ENCODE measurements around the genes TET2, GSTCD and TBCK.

DNA sequence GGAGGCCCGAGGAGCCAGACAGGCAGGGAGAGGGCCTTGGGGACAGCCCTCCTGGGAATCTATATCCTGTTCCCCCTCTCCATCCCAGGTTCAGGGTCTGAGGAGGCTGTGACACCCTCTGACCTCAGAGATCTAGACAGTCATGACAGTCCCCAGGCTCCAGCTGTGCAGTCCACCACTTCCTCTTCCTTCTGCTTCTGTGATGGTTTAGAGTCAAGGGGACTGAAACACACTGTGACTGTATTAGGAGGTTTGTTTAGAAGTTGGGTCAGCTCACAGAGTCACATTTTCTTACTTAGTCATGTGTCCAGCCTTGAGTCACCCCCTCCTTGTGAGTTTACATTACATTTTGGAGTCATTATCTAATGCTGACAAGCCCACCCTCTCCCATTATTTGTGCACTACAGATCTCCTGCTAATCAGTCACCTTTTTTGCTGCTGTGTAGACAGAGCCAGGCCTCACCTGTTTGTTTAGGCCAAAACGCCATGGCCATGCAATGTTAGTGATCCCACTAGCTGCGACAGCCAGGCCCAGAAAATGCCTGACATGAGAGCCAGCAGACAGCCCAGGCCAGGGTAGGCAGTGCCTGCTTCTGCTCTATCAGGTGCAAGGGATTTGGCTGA is 26.0 kb downstream of the MANBA start:
- PRO-cap, 2 experiments, result no peak in any of the 2 experiments

- PRO-cap, 2 experiments, result peak in 2 of 2 experiments; most common minus-strand start chr4:102792018 (in 2)
Observed at GRCh38 chr4:102791084-102792174, 30.7 kb upstream of the MANBA start.

DNA sequence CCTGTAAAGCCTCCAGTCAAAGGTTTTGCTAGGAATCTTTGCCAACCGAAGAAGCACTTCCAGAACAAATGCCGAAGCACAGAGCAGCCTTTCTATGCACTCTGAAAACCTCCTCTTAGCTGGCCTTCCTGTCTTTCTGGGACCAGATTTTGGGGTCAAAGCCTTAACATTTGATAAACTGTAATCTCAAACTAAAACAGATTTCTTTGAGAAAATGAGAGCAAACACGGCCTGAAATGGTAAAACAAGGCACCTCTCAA is 534 bp downstream of the BDH2 start:
- PRO-cap, 2 experiments, result no peak in any of the 2 experiments

DNA sequence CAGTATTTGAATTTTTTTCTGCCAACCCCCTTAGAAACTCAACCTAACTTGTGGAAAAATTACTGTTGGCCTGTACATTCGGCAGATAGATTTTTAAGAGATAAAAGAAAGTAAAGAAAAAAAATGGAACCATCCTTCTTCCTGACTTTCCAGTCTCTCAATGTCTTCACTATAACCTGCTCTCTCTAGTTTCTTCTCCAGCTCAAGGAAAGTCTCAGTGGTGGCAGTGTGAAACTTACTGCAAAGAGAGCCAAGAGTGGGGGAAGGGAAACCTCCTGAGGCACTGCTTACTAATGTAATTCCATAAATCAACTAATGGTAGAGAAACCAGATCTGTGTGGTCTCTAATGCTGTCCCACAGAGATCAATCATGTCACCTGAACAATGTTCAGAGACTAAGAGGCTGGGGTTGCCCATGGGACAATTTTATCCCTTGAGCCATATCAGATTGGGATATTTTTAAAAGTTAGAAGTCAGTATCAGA is 7.7 kb downstream of the CXXC4 start:
- PRO-cap, 2 experiments, result no peak in any of the 2 experiments

- PRO-cap, 2 experiments, result no peak in any of the 2 experiments
Observed at GRCh38 chr4:104591693-104592039, 97.0 kb upstream of the CXXC4 start.

DNA sequence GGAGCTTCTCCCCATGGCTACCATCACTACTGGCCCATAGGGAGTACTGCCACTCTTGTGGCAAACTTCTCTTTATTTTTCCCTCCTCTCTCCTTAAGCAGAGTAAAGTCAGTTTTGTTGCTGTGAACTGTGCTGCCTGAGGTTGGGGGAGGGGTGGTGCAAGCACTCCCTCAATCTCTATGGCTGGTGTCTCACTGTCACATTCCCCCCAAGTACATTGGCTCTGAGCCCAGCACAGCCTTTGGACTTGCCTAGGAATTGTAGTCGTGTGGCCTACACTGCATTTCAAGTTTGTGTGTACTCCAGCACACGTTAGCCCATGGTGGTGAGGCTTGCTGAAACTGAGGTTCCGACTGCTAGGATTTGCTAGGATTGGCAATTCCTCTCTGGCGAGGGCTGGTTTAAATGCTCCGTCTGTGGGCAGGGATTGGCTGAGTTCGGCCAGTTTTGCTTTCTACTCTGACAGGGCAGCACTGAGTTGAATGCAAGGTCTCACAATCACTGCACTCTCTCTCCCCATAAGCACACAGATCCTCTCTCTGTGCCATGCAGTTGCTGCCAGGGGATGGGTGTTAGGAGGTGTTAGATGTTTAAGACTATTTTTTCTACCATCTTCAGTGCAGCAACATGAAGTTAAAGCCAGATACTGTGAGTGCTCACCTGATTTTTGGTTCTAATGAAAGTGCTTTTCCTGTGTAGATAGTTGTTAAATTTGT is 121.8 kb upstream of the CXXC4 start:
- PRO-cap, 2 experiments, result no peak in any of the 2 experiments

GRCh38 chr4:105146591-105147020 is at the start of gene TET2:
Gene TET2, plus strand, starts transcription at chr4:105146876.
- PRO-cap, 2 experiments, result peak in 2 of 2 experiments; most common plus-strand start chr4:105146876 (in 1); most common minus-strand start chr4:105146817 (in 2)

- PRO-cap, 2 experiments, result no peak in any of the 2 experiments
Observed at GRCh38 chr4:105558243-105558589, 5.8 kb downstream of the ARHGEF38 start.

DNA sequence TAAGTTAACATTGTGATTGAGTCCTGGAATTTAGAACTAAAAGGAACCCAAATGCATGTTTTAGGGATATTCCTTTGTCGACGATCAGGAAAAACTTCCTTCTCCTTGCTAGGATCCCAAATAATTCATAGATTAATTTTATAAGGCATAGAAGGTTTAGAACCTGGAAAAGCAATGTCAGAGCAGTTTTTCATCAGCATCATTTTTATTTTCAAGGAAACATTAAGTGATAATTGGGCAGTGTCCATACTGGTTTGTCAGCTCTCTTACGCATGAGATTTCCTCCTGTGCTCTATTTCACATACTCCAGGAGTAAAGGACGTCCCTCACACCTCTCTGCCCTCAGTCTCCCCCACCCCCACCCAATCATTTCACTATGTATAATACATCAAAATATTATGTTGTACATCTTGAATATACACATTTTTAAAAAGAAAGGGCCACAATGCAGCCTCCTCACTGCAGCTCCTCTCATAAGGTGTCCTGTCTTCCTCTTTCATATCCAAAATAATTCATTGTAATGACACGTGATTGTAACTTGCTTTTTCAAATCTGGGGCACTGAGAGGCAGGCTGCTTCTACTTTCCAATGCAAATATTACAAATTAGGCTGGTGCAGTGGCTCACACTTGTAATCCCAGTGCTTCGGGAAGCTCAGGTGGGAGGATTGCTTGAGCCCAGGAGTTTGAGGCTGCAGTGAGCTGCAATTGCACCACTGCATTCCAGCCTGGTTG is 34.3 kb downstream of the ARHGEF38 start:
- PRO-cap, 2 experiments, result no peak in any of the 2 experiments

GRCh38 chr4:105708577-105709388 is at the start of gene GSTCD:
Gene GSTCD, plus strand, starts transcription at chr4:105708784.
- PRO-cap, 2 experiments, result peak in 2 of 2 experiments; most common plus-strand start chr4:105708843 (in 1); most common minus-strand start chr4:105708661 (in 1)

DNA sequence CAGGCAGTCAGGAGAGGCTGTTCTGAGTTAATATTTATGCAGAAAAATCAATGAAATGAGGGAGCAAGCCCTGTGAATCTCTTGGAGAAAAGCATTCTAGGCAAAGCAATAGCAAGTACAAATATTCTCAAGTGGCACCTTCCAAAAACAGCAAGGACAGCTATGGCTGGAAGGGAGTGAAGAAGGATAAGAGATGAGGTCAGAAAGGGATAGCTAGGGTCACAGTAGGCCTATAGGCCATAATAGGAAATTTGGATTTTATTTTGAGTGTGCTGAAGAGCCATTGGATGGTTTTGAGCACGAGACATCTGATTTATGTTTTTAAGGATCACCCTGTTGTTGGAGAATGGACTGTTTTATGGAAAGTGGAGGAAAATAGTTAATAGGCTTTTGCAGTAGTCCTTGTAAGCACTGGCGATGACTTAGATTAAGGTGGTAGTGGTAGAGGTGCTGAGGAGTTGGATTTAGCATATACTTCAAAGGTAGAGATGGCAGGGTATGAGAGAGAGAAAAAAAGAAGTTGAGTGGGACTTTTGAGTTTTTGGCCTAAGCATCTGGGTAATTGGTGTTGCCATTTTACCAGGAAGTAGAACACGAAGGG is 3.8 kb downstream of the GSTCD start:
- PRO-cap, 2 experiments, result no peak in any of the 2 experiments

DNA sequence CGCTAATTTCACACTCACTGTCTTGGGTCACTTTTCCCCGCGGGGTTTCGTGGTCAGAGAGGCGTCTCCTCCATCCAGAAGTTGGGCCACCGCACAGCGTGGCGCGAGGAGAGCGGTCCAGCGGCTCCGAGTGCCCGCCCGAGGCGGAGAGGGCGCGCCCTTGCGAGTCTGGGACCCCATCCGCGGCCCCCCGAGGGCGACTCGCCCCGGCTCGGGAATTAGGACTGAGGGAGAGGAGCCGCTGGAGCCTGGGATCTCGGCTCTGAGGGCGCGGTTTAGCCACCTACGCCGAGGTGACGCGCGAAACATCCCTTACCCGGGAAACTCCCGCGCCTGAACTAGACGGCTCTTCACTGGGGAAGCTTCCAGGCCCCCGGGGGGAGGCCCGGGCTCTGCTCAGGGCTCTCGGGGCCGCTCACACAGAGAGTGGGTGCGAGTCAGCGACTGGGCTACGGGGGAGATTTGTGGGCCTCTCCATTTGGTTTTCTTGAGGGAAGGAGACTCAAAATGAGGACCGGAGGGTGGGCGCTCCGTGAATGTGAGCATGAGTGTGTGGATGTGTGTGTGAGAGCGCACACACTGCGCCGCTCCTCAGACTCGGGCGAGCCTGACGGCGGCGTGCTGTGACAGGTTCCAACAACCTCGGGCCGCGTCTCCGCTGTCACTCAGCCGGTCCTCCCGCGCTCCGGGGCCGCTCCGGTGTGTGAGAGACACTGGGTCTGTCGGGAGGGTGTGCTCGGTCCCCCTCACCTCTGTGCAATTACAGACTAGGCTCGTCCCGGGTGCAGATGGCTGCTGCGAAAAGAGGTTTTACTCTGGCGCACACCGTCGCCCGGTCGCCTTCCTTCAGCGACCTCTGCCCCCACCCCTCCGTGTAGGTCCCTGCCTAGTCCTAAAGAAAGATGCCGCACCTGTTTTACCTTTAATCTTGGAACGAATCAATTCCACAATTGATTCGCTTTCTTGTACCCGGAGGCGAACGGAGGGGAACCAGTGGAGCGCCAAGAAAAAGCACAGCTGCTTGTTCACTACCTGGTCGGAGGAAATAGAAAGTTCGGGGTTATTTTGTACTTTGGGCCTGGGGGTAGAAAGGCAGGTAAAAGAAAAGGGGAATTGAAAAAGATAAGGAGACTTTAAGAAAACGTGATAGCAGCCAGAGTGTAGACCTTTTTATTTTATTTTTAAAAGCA is 885 bp downstream of the NPNT start:
- PRO-cap, 2 experiments, result no peak in any of the 2 experiments

- PRO-cap, 2 experiments, result no peak in any of the 2 experiments
Observed at GRCh38 chr4:105940465-105940811, 45.2 kb downstream of the NPNT start.

GRCh38 chr4:105978881-105979359 is 83.6 kb downstream of the NPNT start:
- PRO-cap, 2 experiments, result no peak in any of the 2 experiments

DNA sequence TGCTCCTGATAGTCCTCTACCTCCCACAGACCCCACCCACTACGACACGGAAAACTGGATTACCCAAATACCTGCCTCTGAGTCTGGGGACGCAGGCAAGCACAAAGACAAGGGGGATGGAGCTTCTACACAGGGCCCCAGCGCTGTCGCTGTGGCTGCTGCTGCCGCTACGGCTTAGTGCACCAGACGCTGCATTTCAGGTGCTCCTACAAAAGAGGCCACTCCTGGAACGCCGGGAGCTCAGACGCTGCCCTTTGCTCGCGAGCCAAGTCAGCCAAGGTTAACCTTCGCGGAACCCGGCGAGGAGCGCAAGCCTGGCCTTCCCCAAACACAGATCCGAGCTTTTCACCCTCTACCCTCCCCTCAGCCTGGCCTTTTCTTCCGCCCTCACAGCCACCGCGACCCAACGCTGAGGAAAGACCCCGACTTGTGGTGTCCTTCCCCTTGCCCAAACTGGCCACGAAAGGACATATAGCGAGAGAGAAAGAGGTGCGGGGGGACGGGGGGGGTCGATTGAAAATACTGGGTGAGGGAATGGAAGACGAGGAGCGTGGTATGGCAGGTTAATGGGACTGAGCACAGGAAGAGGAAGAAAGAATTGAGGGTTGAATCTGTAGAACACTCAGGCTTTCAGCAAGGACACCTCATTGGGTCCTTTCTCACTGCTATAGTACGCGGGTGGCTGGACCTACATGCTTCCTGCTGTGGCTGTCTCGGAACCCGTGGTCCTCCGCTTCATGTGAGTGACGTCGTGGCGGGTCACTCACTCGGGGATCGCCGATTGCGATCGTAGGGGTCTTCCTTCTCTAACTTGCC is at the start of gene TBCK:
TBCK (minus strand) TSS at position 354 of the 816 bp plus-strand sequence.
- PRO-cap, 2 experiments, result peak in 2 of 2 experiments; most common plus-strand start position 80 of the sequence (in 2); most common minus-strand start position 349 of the sequence (in 1)

- PRO-cap, 2 experiments, result no peak in any of the 2 experiments
Observed at GRCh38 chr4:108008483-108009147, 18.9 kb downstream of the HADH start.

DNA sequence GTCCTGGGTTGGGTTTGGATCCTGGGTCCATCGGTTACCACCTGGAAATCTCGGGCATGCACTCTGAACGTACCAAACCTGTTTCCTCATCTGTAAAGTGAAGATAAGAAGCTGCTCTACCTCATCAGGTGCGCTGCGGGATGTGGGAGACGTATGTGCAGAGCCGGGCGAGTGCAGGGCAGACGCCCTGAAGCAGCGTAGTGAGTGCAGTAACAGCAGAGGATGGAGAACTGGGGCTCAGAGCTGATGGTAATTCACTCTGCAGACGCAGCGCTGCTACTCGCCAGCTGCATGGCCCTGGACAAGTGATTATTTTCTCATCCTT is 64.4 kb downstream of the HADH start:
- PRO-cap, 2 experiments, result no peak in any of the 2 experiments

- PRO-cap, 2 experiments, result peak in 2 of 2 experiments; most common plus-strand start chr4:108081515 (in 2); most common minus-strand start chr4:108081442 (in 2)
Observed at GRCh38 chr4:108081324-108081843, 87.3 kb downstream of the LEF1 start.

GRCh38 chr4:108141350-108142050 is 27.2 kb downstream of the LEF1 start:
- PRO-cap, 2 experiments, result no peak in any of the 2 experiments

- PRO-cap, 2 experiments, result no peak in any of the 2 experiments
Observed at GRCh38 chr4:108165393-108165995, 3.2 kb downstream of the LEF1 start.

All from cytotoxic T cell (primary cell).